Esophagus muscularis mucosa (tissue), 4 donors: Measurements from ENCODE around the gene SERTAD4.

DNA sequence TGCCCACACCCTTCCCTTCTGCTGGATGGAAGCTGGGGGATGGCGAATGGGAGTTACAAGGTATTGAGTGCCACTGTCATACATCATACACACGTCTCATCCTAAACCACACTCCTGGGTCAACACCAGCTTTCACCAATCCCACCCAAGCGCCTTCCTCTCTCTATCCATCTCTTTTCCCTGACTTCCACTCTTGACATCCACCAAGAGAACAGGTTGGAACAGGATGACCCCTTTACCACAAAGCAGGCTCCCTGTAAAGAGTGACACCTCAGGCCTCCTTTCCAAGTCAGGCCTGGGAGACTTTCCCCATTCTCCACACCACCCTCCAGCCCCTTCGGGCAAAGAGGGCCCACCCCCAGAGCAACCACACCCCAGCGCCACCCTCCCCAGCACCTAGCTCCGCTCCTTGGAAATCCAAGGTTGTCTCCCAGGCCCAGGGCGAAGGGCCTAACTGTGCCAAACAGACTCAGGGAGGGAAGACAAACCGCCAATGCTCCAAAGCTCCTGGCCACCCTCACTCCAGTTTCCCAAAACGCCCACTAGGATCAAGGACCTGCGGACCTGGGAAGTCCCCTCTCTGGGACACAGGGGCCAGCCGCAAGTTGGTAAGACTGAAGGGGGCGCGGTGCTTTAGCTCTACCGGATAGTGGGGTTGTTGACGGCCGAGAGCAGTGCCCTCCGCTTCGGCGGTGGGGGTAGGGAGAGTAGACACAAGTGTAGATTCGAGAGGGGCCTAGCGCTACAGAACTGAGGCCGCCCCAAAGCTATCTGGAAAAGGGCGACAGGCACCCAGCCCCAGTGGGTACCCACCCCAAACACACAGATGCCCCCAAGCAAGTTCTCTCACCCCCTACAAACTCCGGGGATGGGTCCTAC is 694 bp downstream of the IRF6 start:
- PRO-cap: no peak
- RAMPAGE, long total RNA, 4 experiments: no peak in any of the 4 experiments

DNA sequence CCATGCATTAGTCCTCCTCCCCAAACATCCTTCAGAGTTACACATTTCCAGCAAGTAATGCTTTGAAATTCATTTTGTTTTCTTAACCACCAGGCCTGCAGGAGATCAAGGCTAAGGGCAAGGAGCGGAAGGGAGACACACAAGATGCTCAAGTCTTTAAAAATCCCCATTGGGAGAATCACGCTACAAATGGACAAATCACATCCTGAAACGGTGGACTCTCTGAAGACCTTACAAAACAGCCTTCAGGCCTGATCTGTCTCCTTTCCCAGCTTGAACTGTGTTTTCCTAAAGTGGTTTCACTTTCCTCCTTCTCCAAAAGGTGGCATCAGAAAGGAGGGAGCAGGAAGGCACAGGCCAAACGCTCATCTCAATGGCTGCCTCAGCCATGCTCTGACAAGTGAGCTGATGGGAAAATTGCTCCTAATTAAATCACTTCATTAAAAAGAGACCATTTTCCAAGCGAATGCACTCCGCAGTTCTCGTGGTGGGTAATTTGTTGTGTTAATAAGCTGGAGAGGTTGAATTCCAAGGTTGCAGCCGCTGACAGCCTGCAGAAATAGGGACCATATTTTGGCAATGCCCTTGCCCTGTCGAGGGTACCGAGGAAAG is 47.7 kb downstream of the UTP25 start:
- PRO-cap: no peak
- RAMPAGE, long total RNA, 4 experiments: no peak in any of the 4 experiments

GRCh38 chr1:210232329-210233358 is at the start of gene SERTAD4:
SERTAD4 (plus strand) TSS chr1:210232796.
- PRO-cap: no peak
- RAMPAGE, long total RNA, 4 experiments: start-site peak on the plus strand in 1 of 4 experiments, at chr1:210232949-210232965 at its widest, 31 reads per replicate

- PRO-cap: no peak
- RAMPAGE, long total RNA, 4 experiments: no peak in any of the 4 experiments
Observed at GRCh38 chr1:210374393-210374792, 45.7 kb downstream of the HHAT start.

- PRO-cap: no peak
- RAMPAGE, long total RNA, 4 experiments: no peak in any of the 4 experiments
Observed at GRCh38 chr1:210682284-210682745, 353.6 kb downstream of the HHAT start.

DNA sequence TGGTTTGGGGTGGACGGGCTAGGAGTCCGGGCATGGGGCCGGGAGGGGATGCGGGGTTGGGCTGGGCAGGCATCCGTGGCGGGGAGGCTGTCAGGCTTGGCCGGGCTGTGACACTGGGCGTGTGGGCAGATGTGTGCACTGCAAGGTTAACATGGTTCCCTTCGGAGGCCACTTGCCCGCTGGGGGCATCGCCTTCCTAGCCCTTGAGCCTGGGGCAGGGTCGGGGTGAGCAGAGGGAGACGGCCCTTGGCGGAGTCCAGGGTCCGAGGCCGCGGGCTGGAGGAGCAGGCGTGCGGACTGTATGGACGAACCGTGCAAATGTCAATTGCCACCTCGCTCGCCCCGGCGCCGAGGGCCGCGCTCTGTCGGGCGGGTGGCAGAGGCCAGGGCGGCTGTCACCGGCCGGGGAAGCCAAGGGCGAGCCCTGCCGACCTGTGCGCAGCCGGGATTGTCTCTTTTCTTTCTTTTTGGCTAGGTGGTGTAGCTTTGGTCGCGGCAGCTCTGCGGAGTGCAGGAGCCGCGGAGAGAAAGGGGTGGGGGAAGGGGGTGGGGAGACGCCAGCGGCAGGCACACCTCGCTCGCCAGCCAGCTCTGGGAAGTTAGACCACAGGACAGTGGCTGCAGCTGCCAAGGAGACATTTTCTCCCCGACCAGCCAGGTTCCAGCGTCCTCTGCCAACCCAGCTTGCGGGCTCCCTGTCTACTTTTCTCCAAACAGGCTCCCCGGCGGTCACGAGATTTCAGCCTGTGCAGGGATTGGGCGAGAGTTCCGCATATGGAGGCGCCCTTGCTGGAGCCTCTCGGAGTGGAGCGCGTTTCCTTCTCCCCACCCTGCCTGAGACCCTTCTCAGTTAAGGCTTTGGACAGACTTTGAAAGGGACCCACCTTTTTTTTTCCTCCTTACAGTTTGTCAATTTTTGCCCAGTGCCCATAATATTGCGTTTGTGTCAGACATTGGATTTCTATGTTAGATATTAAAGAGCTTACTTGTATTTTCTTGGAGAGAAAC is 1.4 kb downstream of the RCOR3 start:
- PRO-cap: unidirectional peak, minus-strand start at position 686 of the sequence; unidirectional peak, minus-strand start at position 711 of the sequence
- RAMPAGE, long total RNA, 4 experiments: no peak in any of the 4 experiments

DNA sequence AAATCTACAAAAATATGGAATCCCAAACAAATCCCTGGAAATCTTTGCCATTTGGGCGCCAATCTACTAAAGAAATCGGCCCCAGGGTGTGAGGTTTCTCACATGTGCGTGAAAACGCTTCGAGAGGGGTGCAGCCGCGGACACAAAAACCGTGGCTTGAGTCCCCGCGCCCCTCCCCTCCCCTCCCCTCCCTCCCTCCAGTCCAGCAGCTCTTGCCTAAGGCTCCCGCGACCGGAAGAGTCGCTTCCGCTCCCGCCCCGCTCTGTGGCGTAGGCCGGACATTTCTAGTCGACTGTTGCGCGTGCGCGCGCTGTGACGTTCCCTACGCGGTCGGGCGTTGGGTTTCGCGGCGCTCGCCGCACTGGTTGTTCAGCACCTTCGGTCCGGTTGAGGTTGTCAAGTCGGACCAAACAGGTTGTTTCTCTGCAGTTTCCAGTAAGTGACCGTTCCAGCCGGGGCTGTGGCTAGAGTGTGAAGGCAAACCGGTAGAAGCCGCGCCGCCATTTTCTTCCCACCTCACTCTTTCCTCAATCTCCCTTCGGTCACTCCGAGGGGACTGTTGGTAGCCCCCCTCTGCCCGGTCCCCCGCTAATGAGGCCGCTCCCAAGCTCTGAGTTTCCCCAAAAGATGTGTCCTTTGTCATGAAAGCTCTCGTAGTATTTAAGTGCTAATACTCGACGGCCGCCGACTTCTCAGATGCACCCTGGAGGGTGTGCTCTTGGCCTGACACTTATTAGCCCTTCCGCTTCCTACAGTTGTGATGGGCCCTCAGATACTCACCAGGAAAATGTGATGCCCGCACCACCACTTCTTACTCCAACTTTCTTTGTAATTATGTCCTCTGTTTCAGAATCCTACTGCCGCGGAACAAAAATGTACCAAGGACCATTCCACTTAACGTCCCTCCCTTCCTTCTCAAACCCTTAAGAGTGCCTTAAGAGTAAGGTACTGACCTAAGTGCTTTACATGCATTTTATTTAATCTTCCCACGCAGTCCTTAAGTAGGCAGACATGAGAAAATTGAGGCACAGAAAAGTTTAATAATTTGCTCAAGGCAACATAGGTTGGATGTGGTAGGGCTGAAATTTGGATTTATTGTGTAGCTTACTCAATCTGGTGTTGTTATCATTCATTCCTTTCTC is 56.2 kb downstream of the TRAF5 start:
- PRO-cap: bidirectional peak, plus-strand start at position 323 of the sequence, minus-strand start at position 184 of the sequence; bidirectional peak, plus-strand start at position 745 of the sequence, minus-strand start at position 732 of the sequence; unidirectional peak, minus-strand start at position 925 of the sequence
- RAMPAGE, long total RNA, 4 experiments: start-site peak on the plus strand in 4 of 4 experiments, centred at positions 308 to 335 of the sequence, 19 to 76 reads per replicate

DNA sequence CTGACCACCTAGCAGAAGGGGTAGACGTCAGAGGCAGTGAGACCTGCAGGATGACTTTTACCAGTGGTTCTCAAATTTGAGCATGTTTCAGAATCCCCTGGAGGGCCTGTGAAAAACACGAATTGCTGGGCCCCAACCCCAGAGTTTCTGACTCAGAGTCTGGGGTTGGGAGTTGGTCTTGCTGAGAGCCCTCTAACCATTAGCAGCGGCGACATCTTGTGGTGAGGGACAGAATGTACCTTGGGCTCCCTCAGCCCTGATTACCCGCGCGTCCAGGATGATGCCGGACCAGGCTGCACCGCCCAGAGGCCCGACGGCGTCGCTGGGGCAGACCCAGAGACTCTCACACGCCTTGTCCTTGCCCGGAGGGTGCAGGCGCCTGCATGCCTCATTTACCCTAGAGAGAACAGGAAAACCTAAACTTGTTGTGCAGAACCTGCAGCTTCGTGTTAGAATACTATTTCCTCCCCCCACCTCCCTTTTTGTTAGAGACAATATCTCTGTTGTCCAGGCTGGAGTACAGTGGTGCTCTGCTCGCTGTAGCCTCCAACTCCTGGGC is 22.1 kb upstream of the RD3 start:
- PRO-cap: no peak
- RAMPAGE, long total RNA, 4 experiments: no peak in any of the 4 experiments

GRCh38 chr1:211514865-211515868 is 23.2 kb upstream of the RD3 start:
- PRO-cap: unidirectional peak, minus-strand start at chr1:211515307
- RAMPAGE, long total RNA, 4 experiments: no peak in any of the 4 experiments

- PRO-cap: no peak
- RAMPAGE, long total RNA, 4 experiments: no peak in any of the 4 experiments
Observed at GRCh38 chr1:211516411-211516733, 24.4 kb upstream of the RD3 start.

GRCh38 chr1:211621389-211621916 is 42.5 kb upstream of the SLC30A1 start:
- PRO-cap: no peak
- RAMPAGE, long total RNA, 4 experiments: no peak in any of the 4 experiments

DNA sequence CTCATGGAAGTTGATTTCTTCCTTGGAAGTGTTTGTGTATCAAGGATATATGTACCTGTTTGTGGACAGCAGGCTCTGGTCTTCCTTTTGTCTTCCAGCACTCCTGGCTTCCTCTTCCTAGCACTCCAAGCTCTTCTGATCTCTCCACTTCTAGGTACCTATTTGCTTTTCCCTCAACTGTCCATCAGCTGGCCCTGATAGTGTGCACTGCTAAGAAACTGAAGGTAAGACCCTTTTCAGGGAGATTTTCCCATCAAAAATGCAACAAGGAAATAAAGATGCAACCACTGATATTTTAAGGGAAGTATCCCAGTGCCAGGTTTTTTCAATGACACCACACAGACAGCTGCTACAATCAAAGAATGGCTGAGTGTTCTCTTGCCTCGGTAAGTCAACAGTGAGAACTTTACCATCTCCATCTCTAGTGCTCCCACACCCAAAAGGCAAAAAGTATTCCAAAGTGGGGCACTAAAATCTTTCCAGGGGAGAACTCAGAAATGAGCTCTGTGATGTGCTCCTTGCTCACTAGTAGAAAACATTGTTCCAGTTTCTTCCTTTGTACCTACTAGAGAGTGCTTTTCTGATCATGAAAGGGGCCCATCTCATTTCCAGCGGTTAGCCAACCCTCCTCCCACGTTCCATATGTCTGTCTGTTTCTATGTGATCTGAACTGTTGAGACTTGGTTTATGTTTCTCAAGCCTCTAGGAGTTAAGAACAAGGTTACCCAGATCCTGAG is 67.5 kb upstream of the NEK2 start:
- PRO-cap: no peak
- RAMPAGE, long total RNA, 4 experiments: no peak in any of the 4 experiments

DNA sequence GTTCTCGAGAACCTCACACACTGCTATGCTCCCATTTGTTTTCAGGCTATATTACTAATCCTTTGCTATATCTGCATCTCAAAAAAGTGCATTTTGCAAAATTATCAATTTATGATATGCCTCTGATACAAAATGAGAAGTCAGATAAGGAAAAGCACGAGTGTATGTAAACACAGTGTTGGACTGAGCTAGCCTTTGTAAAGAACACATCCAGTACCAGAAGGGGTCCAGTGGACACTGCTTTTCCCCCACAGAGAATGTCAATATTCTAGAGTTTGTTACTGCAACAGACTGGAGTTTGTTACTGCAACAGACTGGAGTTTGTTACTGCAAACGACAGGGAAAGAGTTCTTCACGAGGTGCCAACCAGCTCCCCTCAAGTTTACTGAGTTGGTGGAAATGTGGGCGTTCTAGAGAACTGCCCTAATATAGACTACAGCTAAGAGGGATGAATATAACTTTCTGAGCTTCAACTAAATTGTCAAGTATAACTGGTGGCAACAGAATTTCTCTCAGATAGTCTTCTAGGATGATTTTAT is 73.7 kb upstream of the NEK2 start:
- PRO-cap: no peak
- RAMPAGE, long total RNA, 4 experiments: no peak in any of the 4 experiments

- PRO-cap: no peak
- RAMPAGE, long total RNA, 4 experiments: no peak in any of the 4 experiments
Observed at GRCh38 chr1:211897010-211897396, 66.4 kb upstream of the LPGAT1 start.

DNA sequence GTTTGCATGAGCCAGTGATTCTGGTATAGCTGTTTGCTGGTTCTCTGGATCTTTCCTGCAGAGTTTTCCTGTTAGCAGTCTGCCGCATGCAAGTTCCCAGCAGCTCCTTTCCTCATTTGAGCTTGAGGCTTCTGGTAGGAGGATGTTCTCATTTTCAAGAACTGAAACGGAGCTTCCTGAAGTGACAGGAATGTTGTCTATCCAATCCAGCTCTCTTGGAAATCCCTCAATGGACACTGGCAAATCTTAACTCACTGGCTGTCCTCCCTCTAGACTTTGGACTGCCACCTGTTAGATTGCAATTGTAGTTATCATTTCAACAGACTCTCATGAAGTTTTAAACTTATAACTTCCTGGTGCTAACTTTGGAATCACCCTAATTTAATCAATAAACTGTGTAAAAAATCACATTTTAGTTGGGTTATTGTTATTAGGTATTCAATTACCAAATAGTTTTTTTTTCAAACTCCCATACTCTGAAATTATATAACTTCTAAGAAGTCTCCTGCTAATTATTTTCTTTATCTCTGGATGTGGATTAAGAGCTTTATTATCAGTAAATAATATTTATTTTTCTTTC is 73.4 kb upstream of the LPGAT1 start:
- PRO-cap: no peak
- RAMPAGE, long total RNA, 4 experiments: no peak in any of the 4 experiments

- PRO-cap: no peak
- RAMPAGE, long total RNA, 4 experiments: no peak in any of the 4 experiments
Observed at GRCh38 chr1:211928150-211928757, 97.7 kb upstream of the LPGAT1 start.

DNA sequence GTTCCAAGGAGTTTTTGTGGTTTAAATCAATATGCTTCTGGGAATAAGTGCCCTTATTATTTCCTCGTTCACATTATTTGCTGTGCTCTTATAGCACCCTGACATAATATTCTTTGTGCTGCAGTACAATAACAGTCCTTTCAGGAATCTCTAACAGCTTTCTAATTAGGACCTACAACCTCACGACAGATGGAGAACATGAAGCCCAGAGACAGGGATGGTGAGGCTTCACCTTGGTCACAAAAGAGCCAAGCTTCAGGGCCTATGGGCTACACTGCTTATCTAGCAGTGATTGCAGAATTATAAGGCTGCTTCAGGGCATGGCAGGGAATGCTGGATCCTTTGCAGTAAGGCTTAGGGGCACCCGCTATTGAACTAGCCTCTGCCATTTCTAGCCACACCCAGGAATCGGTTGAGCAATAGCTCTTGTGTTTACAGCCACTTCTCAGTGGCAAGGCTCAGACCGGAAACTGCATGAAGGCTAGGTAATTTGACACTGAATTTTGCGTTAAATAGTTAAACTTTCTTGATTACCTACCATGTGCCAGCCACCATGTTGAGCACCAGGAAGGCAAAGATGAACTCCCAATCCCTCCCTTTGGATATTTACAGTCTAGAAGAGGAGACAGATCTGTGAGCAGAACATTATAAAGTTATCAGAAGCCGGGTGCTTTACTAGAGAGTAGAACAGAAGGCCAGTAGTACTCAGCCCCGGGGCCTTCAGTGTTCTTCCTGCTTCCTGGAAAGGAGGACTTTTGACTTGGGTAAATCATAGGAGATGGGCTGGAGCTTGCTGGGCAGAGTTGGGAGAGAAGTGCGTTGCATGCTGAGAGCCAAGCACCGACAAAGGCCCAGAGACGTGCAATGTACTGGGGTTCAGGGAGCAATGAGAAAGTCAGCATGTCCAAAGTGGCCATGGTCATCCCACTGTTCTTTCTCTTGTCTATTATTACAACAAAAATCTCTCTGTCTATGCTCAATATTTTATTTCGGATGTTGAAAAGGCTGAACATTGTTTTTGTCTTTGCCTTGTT is 98.5 kb upstream of the LPGAT1 start:
- PRO-cap: no peak
- RAMPAGE, long total RNA, 4 experiments: no peak in any of the 4 experiments

GRCh38 chr1:212284342-212284555 is 961 bp upstream of the PPP2R5A start:
- PRO-cap: no peak
- RAMPAGE, long total RNA, 4 experiments: no peak in any of the 4 experiments

GRCh38 chr1:212284556-212285313 is 475 bp upstream of the PPP2R5A start:
- PRO-cap: bidirectional peak, plus-strand start at chr1:212285410, minus-strand start at chr1:212285023
- RAMPAGE, long total RNA, 4 experiments: no peak in any of the 4 experiments

GRCh38 chr1:212285991-212286856 is 1.0 kb downstream of the PPP2R5A start:
- PRO-cap: bidirectional peak, plus-strand start at chr1:212286236, minus-strand start at chr1:212286176; bidirectional peak, plus-strand start at chr1:212286608, minus-strand start at chr1:212286398
- RAMPAGE, long total RNA, 4 experiments: no peak in any of the 4 experiments